Vagina (tissue), 1 donor: Measurements from ENCODE around the genes VPS72, ZNF687, S100A11, TCHHL1 and CRCT1.

DNA sequence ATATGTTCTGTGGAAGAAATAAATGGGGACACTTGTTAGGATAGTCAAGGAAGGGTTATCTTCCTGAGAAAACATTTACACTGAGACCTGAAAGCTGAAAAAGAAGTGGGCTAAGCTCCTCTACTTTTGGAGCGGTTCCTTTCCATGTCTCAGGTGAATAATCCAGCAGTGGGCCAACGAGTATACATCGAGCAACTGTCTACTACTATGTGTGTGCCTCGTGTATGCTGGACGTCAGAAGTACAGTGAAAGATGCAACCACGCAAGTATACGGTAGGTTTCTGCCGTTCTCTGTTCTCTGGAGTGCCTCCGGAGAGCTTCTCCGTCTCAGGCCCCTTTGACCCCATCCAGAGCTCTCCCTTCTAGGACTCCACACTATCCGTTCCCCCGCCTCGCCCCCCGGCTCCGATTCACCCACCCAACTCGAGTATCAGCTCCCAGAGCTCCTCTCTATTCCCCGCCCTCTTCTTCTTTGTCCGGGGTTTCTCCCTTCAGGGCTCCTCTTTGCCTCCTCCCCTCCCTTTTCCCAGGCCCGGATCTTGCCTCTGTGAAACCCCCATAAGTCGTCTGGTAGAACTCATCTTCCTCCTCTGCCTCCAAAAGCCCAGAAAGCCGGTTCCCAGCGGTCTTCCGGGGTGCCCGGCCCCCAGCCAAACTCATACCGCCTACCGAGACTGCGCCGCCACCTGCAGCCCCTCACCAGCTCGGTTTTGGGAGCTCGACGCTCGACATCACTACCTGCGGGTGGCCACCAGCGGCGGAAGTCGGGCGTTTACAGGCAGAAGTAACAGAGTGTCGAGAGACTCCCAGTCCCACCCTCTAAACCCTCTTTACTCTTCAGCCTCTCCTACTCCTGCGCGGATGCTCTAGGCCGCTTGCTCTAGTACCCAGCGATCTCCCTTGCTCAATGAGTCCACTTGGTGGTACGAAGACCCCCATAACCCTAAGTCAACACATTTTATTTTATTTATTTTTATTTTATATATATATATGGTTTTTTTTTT lies at the start of gene VPS72:
Gene VPS72 (minus strand): TSS at position 736 of the 1,004 bp plus-strand sequence.
- PRO-cap = bidirectional peak, plus-strand start at position 833 of the sequence, minus-strand start at position 712 of the sequence
- RAMPAGE, long total RNA = start-site peak on the minus strand centred at position 563 of the sequence, 35 bp wide, 13 reads; start-site peak on the minus strand centred at position 712 of the sequence, 17 bp wide, 150 reads

GRCh38 chr1:151265796-151266262 lies 11.3 kb downstream of the PSMD4 start:
- PRO-cap = no peak
- RAMPAGE, long total RNA = start-site peak on the plus strand at chr1:151266018-151266022, 96 reads

DNA sequence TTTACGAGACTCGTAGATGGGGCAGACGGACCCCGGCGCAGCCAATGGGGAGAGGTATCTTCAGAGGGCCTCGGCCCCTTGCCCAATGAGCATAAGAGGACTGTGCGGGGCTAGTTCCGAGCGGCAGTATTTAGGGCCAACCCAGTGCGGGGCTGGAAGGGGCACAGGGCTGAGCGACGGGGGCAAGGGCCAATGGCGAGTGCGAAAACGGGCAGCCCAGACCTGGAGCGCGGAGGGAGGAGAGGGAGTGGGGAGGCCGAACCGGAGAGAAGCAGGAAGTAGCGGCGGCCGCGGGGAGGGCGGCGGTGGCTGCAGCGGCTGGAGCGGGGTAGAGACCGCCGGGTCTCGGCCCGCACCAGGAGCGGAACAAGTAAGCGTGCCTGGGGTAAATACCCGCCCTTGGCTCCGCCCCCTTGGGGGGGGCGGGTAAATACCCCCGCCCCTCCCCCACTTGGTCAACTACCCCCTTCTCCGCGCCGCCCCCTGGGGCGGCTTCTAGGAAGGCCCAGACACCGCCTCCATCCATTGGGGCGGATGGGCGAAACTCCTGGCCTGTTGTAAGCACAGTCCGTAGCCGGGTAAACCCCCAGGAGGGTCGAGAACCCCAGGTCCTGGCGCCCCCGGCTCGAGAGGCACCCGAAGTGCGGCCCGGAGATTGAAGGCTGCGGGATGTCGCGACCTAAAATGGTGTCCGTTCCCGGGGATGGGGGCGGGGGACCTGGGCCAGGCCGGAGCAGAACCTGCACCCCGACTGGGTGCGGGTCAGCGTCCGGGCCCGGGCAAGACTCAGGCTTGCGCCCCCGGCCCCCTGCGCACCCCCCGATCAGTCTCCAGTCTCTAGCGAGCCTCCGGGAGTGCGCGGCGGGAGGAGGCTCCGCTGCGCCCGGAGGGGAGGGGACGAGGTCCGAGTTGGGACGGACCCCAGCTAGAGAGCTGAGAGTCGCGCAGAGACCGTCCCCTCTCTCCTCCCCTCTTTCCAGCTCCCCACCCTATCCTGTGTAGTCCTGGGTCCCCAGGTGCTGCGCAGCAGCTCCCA lies at the start of gene ZNF687:
Gene ZNF687 (plus strand): TSS at position 274 of the 1,036 bp plus-strand sequence.
- PRO-cap = bidirectional peak, plus-strand start at position 274 of the sequence, minus-strand start outside the sequence; bidirectional peak, plus-strand start at position 474 of the sequence, minus-strand start at position 363 of the sequence
- RAMPAGE, long total RNA = start-site peak on the plus strand centred at position 298 of the sequence, 10 bp wide, 14 reads

DNA sequence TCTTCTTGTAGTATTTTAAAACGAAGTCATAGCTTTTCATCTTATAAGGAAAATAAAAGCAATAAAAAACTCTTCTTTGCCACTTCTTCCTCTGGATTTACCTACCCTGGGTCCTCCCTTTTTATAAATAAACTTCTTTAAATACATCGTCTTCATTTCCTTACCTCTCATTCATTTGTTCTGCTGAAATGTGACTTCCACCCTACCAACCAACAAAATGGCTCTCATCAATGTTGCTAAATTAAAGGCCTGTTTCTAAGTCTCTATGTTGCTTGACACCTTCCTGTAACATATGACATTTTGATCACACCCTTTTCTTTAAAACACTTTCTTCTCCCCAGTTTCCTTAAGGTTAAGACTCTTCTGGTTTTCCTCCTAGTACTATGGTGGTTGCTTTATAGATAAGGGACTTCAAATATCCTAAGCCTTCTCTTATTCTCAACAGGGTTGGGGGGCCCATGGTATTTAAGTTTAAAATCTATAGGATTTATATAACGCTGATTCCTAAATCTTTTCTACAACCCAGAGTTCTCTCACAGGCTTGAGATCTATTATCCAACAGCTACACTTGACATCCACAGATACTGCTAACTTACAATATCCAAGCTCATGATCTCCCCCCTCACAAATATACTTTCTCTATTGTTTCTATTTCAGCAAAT lies 10.9 kb downstream of the PSMB4 start:
- PRO-cap = no peak
- RAMPAGE, long total RNA = no peak

DNA sequence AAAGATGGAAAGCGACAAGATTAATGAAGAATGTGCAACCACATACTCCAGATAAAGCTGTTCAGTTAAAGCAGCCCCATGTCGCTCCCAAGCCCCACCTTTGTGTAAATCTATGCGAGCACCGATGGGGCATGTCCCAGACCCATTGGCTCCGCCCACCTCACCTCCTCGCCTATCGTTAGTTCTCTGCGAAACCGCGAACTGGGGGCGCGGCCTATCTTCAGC lies 163 bp upstream of the TUFT1 start:
- PRO-cap = bidirectional peak, plus-strand start outside the sequence, minus-strand start at position 106 of the sequence
- RAMPAGE, long total RNA = no peak

DNA sequence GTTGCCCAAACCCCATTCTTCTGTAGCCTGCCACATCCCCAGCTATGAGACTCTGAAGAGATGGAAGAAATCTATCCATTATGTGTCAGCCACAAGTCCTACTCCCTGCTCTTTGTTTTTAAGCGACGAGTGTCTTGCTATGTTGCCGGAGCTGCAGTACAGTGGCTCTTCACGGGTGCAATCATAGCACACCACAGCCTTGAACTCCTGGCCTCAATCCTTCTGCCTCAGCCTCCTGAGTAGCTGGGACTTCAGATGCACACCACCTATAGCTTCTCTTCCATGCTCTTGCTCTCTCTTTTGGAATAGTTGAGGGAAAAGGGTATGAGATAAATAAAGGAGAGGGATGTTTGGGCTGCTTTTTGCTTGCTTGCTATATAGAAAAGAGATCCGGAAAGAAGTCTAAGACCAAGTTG lies 1.6 kb downstream of the TUFT1 start:
- PRO-cap = no peak
- RAMPAGE, long total RNA = no peak

DNA sequence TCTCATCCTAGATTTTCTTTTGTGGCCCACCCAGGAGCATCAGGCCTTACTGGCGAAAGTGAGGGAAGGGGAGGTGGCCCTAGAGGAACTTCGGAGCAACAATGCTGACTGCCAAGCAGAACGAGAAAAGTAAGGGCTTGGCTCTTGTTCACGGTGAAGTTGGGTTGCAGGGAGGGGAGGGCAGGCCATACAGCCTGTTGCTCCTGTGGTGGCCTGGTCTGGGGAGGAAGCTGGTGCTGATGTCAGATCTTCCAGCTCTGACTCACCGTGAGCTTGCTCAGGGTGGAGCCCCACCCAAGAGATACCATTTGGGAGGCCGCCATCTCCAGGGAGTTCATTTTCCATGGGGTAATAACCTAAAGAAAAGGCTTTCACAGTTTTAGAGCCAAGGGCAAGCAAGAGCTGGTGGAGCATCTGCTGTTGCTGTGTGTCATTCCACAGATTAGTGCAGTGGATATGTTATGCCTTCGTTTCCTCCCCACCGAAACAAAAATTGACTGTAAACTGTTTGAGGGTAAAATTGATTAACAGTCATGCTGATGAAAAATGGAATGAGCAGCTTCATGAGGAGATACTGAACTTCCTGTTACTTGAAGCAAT lies 34.9 kb downstream of the TUFT1 start:
- PRO-cap = no peak
- RAMPAGE, long total RNA = no peak

GRCh38 chr1:151585608-151586133 lies 26.2 kb upstream of the SNX27 start:
- PRO-cap = no peak
- RAMPAGE, long total RNA = no peak

GRCh38 chr1:151593607-151593961 lies 18.3 kb upstream of the SNX27 start:
- PRO-cap = no peak
- RAMPAGE, long total RNA = no peak

DNA sequence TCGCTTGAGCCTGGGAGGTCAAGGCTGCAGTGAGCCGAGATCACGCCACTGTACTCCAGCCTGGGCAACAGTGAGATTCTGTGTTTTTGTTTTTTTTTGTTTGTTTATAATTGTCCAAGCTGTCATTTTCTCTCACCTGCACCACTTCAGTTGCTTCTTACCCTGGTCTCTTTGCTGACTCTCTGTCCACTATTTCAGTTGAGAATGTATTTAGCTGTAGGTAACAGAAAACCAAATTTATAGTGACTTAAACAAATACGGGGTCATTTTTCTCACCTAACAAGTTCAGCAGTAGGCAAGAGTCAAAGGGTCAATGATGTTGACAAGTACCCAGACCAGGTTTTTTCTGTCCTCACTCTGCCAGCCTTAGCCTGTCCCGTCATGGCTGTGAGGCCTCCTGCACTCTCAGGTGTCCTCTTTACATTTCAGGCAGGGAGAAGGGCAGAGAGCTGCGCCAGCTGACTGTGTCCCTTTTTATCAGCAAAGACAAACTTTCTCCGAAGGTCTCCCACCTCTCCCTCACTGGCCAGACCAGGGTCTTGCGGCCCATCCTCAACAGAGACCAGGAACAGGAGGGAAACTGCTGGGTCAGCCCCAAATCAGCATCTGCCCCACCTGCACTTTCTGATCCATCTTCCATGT lies 11.8 kb downstream of the RIIAD1 start:
- PRO-cap = no peak
- RAMPAGE, long total RNA = no peak

- PRO-cap = no peak
- RAMPAGE, long total RNA = no peak
These were observed 1.6 kb downstream of the THEM5 start for GRCh38 chr1:151851694-151852470.

DNA sequence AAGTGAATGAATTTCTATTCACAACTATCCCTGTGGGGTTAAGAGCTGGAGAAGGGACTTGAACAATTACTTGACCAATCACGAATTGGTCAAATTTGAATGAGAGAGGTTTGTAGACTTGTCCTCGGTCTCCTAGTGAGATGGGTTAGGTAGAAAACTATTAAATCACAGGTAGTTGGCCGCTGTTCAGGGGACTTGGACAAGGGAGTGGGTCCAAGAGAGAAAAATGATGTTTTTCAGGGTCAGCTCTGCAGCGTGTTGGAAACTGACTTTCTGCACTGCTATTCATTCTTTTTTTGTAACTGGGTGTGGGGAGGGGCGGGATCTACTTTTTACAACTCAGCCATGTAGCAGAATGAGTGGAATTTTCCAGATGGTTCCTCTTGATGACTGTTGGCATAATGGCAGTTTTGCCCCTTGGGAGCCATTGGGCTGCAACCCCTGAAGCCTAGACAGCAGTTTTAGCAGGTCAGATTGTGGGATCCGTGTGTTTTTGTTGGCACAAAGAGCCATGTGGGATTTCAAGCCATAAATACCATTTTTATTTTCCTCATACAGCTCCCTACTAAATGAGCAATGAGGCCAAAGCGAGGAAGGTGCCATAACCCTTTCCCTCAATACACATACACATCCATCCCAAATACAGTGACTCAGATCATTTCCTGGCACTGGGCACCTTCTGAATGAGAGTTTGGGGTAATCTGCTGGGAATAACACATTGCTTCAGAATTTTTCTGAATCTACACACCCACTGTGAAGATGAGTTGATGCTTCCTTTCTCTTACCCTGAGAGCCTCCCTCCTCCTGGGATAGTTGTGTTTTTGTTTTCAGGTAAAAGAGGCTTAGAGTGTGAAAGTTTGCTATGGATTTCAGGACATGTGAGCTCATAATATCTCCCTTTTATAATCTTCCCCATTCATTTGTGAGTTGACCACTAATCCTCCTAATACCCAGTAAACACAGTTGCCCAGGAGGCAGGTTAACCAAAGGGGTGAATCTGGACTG lies 13.3 kb downstream of the S100A10 start:
- PRO-cap = no peak
- RAMPAGE, long total RNA = no peak

GRCh38 chr1:151992217-151992930 lies 1.3 kb downstream of the S100A10 start:
- PRO-cap = bidirectional peak, plus-strand start at chr1:151992860, minus-strand start at chr1:151992605
- RAMPAGE, long total RNA = no peak

DNA sequence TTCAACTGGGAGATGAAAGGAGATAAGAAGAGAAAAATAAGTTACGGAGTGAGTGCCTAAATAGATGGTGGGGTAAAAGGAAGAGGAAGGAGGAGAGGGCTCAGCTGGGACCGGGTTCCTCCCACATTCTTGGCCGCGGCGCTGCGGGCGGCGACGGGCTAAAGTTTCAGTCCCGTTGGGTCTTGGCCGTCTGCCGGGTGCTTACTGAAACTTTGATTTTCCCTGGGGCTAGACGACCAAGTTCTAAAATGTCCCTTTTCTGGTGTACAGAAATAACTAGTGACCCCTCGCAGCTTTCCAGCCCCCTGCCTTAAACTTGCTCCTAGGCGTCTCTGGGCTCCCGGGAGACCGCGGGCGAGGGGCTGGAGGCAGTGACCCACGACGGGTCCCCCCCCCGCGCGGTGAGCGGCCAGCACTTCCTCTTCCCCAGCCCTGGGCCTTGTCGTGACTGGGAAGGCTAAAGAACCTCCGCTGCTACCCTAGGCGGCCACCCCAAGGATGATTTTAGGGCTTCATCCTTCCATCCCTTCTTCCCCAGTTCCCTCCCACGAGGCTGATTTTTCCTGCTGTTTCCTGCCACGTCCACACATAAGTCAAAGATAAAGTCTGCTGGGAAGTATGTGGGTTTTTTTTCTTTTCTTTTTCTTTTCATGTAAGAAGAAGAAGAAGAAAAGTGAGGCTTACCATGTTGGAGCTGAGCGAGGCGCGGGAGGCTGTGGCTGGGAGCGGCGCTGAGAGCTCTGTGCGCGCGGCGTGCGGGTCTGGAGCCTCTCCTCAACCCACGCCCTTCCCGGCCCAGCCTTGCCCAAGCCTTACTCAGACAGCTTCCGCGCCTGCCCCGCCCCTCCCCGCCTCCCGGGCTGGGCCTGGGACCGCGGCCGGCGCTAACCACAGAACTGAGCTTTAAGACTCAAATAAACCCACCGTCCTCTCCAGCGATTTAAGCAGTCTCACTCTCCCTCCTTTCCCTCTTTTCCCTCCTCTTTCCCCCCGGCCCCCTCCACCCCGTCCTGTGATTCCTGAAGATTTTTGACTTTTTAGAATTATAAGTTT lies at the start of gene S100A11:
Gene S100A11 (minus strand): TSS at position 776 of the 1,053 bp plus-strand sequence.
- PRO-cap = unidirectional peak, plus-strand start at position 126 of the sequence; unidirectional peak, plus-strand start at position 169 of the sequence; bidirectional peak, plus-strand start at position 853 of the sequence, minus-strand start at position 788 of the sequence
- RAMPAGE, long total RNA = start-site peak on the minus strand centred at position 759 of the sequence, 78 bp wide, 5,219 reads

GRCh38 chr1:152038101-152038753 lies 1.4 kb upstream of the S100A11 start:
- PRO-cap = no peak
- RAMPAGE, long total RNA = no peak

DNA sequence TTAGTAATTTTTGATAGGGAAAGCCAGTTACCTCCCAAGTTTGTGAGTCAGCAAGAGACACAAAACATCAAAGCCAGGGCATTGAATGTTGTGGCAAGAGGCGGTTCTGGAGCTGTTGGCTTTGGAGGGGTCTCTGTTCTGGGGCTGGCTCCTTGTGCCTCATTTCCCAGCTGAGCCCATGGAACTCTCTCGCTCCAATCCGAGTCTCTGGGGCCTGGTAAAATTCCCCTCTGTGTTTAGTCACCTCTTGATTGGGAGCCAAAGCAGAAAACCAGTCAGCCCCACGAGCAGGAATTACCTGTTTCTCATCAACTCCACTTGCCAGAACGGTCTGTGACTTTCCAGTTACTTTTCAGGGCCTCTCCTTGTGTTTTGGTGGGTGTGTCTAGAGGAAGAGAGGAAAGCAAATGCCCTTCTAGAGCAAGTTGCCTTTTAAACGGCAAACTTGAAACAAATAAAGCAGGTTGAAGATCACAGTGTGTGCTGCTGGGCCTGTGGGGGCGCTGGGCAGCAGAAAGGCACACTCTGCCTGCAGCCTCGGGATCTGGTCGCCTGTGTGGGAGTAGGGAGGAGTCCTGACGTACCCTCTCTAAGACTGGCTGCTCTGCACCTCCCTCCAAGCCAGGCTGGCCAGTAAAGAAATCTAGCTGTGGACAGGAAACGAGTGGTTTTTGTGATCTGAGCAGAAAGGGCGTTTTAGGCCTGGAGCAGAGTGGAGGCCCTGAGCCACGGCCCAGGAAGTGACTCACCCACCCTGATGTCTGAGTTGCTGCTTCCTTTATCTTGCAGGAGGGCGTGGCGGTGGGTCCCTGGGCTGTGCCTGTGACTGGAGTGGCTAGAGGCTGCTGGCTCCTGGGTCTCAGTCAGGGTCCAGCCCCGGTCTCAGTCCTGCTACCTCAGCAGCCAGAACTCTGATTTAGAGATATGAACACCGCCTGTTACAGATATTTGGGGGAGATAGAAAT lies 11.0 kb upstream of the S100A11 start:
- PRO-cap = bidirectional peak, plus-strand start at position 667 of the sequence, minus-strand start at position 527 of the sequence
- RAMPAGE, long total RNA = no peak

DNA sequence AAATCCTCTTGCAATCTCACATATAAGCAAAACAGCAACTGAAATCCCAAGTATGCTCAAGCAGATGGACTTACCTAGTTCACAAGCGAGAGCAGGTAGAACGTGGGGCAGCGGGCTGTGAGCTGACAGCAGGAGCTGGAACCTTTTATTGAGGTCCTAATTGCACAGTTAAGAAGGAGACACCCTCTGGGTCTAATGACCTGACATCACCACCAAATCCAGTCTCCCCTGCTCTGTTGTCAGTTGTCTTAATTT lies at the start of gene TCHHL1:
Gene TCHHL1 (minus strand): TSS at position 119 of the 255 bp plus-strand sequence.
- PRO-cap = no peak
- RAMPAGE, long total RNA = no peak

DNA sequence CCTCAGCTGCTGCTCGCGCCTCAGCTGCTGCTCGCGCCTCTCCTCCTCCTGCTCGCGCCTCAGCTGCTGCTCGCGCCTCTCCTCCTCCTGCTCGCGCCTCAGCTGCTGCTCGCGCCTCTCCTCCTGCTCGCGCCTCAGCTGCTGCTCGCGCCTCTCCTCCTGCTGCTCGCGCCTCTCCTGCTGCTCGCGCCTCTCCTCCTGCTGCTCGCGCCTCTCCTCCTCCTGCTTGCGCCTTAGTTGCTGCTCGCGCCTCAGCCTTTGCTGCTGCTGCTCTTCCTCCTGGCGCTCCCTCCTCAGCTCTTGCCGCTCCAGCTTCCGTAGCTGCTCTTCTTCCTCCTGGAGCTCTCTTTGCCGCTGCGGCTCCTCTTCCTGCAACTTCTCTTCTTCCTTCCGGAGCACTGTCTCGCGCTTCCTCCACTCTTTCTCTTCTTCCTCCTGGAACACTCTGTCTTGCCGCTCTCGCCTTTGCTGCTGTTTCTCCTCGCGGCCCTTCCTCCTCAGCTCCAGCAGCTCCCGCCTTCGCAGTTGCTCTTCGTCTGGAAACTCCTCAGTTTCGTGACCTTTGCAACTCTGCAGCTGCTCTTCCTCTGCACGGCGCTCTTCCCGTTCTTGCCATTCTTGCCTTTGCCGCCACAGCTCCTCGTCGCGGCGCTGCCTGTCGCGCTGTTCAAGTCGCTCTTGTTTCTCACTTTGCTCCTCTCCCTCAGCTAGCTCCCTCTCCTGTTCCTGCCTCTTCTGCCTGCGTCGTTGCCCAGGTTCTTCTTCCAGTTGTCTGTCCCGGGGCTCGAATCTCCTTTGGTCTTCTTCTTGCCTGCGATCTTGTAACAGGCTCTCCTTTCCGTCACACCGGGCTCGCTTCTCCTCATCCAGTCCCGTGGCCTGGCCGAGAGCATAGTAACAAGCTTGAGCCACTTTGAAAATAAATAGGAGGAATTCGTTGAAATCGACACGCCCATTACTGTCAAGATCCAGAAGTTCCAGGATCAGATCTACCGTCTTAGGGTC lies 2.9 kb downstream of the TCHH start:
- PRO-cap = no peak
- RAMPAGE, long total RNA = no peak

DNA sequence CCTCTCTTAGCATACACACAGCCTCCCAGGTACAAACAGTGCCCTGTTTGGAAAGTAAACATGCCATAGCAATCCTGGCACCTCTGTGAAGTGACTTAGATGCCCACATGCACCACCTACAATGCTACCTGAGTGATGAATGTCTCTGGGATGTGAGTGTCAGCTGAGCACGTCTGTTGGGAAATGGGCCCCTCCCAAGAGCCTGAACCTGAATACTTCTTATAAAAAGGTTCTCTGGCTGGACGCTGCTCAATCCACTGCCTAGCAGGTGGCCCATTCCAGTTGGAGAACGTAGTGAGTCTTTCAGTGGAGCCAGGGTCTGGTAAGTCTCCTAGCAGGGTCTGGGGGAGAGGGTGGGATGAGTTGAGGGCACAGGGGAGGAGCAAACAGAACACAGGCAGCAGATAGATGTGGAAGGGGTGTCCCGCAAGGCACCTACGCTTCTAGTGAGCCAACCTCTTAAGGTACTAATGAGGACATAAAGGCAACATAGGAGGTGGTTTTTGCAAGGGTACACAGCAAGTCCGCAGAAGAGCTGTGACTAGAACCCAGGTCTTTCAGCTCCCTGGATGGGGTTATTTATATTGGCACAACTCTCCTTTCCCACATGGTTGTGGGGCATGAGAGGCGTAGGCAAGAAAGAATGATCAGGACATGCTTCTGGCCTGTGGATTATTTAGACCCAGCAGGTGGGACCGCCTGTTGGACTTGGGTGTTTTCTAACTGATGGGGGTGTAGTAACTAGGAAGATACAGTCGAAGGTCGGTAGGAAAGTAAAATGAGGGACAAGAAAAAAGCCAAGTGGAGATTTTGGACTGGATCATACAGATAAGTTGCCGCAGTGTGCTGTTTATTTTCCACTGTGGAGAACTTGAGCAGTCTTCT lies at the start of gene CRCT1:
Gene CRCT1 (plus strand): TSS at position 252 of the 885 bp plus-strand sequence.
- PRO-cap = no peak
- RAMPAGE, long total RNA = start-site peak on the plus strand centred at position 462 of the sequence, 70 bp wide, 39 reads; start-site peak on the plus strand centred at position 616 of the sequence, 110 bp wide, 121 reads

DNA sequence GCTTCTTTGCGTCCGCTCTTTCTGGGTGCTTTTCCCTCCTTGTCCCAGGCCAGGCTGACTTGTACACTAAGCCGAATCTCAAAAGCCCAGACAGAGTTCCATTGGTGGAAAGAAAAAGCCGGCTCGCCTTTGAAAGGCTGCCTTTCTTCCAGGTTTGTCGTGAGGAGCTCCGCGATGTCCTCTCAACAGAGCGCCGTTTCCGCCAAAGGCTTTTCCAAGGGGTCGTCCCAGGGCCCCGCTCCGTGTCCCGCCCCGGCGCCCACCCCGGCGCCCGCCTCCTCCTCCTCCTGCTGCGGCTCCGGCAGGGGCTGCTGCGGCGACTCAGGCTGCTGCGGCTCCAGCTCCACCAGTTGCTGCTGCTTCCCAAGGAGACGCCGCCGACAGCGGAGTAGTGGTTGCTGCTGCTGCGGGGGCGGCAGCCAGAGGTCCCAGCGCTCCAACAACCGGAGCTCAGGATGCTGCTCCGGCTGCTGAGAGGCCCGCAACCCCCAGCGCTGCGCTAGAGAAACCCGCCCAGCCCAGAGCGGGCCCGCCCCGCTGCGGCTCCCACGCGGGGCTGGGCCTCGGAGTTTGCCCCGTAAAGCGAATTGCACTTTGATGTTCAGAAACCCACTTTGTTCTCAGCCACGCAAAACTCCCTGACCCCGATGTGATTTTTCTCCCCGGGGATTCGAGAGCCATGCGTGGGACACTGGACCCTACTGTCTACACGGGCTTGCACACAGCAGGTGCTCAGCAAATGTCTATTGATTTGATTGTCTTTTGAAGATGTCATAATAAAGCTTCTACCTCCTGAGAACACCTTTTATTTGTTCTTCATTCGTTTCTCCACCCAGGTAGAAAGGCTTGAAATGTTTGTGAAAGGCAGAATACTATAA lies 1.2 kb downstream of the CRCT1 start:
- PRO-cap = no peak
- RAMPAGE, long total RNA = no peak